GM23338 (cell line): ENCODE measurements around the genes LIF and CASTOR1.

- PRO-cap, result no peak
- RAMPAGE, long total RNA, result no peak
Observed at GRCh38 chr22:29337030-29337653, 21.6 kb upstream of the RASL10A start.

DNA sequence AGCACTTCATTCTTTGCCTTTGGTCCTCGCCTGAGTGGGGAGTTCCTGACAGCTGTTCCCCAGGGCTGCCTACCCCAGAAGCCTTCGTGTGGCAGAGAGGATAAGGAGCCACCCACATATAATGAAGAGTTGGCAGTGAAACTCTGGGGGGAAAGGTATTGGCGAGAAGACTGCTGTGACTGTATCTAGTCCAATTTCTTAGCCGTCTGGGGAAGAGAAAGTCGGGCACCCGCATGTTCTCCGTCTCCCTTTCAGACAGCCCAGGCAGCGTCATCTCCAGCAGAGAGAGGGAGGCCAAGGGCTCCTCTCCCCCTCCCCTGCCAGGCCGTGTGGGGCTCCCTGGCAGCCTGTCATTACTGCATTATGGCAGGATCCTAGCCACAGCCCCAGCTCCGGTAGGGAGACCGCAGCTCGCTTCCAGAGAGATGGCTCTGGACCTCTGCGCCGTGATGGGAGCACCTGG is 19.3 kb upstream of the CABP7 start:
- PRO-cap, result no peak
- RAMPAGE, long total RNA, result no peak

DNA sequence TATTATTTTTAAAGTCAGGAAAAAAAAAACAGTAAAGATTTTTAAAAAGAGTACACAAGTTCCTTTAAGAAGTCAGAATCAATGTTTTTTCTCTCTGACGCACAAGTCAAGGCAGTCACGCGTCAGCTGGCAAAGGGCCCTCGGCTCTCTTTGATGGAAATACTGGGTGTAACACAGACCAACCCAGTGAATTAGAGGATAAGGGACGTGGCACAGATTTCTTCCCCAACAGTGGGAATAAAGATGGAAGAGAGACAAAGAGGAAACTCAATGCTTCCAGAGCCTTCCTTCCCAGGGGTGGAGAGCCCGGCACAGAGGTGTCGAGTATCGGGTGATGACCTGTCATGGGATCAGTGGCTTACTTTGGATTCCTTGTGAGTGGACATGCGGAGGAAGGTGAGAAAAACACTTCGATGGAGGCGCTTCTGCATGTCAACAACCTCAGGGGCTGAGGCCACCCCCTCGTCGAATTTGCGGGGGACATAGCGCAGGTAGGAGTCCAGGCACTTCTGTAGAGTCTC is 13.3 kb downstream of the ASCC2 start:
- PRO-cap, result no peak
- RAMPAGE, long total RNA, result no peak

DNA sequence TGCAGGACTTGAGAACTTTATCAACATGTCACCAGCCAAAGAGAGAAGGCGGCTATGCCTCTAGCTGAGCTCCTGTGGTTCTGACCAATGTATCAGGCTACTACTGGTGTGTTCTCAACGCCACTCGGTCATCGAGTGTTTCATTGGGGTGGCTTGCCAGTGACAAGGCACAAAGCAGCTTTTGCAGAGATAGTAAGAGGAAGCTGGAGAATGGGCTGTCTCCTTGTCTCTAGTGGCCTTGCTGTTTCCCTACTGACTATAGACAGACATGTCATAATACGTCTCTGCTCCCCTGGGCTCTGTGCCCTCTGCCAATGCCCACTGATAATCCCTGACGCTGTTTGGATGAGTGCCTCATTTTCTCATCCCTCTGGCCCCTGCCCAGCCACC is 17.7 kb upstream of the ASCC2 start:
- PRO-cap, result no peak
- RAMPAGE, long total RNA, result no peak

GRCh38 chr22:29872987-29873504 is 9.9 kb upstream of the MTMR3 start:
- PRO-cap, result no peak
- RAMPAGE, long total RNA, result no peak

- PRO-cap, result bidirectional peak, plus-strand start at chr22:29883649, minus-strand start at chr22:29883606
- RAMPAGE, long total RNA, result no peak
Observed at GRCh38 chr22:29883346-29884036, 517 bp downstream of the MTMR3 start.

GRCh38 chr22:30013155-30013567 is 67.1 kb upstream of the HORMAD2 start:
- PRO-cap, result no peak
- RAMPAGE, long total RNA, result no peak

- PRO-cap, result bidirectional peak, plus-strand start at chr22:30246503, minus-strand start at chr22:30246506; bidirectional peak, plus-strand start at chr22:30246694, minus-strand start at chr22:30246698; unidirectional peak, minus-strand start at chr22:30246759
- RAMPAGE, long total RNA, result no peak
Observed at GRCh38 chr22:30246322-30246981, at the start of gene LIF. LIF (minus strand) TSS chr22:30246759.

DNA sequence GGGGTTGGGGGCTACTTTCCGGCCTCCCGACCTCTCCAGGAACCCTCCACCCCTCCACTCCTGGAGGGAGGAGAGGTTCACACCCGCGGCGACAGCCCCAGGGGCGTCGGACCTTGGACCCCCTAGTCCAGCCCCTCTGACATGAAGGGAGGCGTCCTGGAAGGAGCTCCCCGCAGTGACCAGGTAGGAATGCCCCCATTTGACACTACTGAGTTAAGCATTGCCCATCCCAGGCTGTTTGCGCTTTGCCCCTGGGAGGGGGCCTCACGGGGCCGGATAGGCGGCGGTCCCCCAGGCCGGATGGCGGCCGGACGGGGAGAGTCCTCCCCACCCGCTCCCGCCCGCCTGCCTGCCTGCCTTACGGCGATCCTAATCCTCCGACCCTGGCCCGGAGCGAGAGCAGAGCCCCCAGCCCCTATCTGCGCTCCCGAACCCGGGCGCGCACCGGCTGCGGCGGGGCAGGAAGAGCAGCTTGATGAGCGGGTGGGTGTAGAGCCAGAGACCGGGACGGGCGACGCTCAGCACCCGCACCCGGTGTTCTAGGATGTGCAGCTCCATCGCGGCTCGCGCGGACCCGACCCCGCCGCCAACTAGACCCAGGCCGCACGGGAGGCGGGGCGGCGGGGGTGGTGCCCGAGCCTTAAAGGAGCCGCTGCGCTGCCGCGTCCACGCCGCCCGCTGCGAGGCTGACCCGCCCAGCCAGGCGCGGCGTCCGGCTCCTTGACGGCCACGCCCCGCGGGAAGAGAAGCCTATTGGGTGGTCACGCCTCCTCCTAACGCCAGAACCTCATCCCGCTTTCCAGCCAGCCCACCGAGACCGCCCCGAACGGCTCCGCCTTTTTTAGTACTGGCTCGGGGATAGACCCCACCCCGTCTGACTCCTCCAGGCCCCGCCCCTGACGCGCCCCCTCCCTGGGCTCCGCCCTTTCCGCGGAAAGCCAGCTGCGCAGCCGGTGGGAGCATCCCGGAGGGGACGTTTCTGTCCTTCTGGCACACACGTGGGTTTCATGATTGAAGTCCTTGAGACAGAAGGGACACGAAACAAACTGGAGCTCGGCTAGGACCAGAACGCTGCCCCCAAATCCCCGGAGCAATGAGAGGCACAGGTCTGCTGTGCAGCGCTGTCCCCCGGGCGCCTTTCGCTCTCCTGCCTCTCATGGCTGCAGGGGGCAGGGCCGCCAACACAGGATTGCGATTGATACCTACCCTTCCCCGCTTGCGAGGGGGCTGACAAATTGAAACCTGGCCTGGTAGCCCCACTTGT is at the start of gene CASTOR1:
Gene CASTOR1 (minus strand): TSS at position 566 of the 1,264 bp plus-strand sequence.
- PRO-cap, result bidirectional peak, plus-strand start at position 913 of the sequence, minus-strand start at position 566 of the sequence
- RAMPAGE, long total RNA, result no peak

DNA sequence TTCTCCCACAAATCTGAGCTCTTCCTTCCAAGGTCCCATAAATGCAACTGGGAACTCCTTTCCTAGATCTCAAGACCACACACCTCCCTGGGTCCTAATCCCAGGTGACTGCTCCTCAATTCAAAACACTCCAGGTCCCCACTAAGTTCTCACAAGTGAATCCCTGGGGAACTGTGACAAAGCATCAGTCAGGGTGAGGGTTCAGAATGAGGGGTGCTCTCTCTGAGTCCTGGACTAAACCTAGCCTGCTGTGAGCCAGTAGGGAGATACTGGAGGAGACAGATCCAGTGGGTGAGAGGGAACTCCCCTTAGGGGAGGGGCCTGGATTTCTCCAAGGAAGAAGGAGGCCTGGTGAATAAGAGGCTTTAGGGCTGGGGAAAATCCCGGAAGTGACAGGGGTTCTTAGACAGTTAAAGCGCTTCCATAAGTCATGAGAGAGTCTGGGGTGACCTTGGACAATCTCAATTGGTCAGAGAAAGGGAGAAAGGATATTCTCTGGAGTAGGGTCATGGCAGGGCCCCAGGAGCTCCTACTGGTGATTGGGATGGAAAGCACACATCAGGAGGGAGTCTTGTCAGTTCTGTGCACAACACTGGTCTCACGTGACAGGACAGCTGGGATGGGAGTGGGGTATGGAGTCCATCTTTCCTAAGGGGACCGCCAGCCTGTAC is 1.7 kb downstream of the TBC1D10A start:
- PRO-cap, result no peak
- RAMPAGE, long total RNA, result no peak

- PRO-cap, result bidirectional peak, plus-strand start at chr22:30363107, minus-strand start at chr22:30363111
- RAMPAGE, long total RNA, result no peak
Observed at GRCh38 chr22:30362369-30363151, 5.8 kb downstream of the CCDC157 start.

- PRO-cap, result no peak
- RAMPAGE, long total RNA, result no peak
Observed at GRCh38 chr22:30398107-30398728, 1.4 kb downstream of the SEC14L2 start.

DNA sequence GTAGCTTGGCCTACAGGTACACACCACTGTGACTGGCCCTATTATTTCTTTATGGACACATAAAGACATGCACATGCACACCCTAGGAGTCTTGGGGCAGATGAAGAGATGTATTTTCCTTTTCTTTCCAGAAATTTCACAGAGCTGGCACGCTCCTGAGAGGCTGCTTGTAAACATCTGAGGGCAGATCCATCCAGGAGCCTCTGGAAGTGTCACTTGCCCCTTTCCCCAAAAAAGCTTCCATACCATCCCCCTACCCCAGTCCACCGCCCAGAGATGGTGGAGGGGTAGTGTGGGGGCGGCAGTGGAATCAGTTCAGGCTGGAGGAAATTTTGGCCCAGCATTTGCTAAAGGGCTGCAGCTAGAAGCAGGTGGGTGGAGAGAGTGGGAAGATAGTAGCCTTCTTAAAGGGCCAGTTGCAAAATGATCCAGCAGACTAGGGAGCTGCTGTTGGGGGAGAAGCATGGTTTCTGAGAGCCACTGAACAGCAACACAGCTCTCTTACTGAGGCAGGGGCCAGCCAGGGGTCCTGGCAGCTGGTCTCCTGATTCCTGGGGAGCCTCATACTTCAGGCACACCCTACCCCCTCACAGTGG is 5.1 kb downstream of the SEC14L2 start:
- PRO-cap, result no peak
- RAMPAGE, long total RNA, result no peak

DNA sequence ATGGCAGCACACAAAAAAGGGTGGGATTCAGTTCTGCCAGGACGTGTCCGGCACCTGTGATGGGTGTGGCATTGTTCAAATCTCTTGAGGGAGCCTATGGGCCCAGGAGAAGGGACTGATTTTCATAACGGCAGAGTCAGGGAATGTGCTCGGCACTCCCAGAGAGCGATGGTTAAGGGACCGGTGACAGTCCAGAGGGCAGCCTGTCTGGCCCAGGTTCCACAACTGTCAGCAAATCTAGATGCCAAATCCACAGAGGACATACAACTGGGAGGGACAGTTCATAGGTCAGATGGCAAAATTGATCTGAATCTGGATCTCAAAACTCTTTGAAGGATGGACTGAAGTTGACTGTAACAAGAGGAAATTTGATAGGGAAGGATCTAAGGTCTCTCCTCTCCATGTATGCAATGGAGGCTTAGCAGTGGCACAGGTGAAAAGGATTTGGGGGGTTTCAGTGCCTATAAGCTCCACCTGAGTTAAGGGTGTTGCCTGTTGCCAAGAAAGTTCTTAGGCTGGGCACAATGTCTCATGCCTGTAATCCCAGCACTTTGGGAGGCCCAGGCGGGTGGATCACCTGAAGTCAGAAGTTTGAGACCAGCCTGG is 7.6 kb downstream of the SEC14L2 start:
- PRO-cap, result no peak
- RAMPAGE, long total RNA, result no peak

DNA sequence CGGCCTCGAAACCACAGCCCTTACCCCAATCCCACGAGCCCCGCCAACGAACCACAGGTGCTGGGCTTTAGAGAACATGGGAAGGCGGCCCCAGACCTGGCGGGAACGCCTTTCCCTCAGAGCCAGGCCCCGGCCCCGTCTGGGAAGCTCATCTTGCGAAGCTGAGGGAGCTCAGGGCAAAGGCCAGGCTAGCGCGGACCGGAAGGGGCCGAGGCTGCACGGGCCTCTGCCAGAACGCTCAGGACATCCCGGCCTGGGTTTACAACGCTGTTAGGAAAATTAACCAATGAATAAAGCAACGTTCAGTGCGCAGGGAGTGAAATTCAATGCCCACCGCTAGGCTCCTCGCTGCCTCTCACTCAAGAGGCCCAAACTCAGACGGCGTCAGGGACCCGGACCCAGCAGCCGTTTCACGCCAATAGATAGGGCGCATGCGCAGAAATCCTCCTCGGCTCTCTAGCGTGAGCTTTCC is 2.0 kb upstream of the MTFP1 start:
- PRO-cap, result bidirectional peak, plus-strand start at position 179 of the sequence, minus-strand start at position 414 of the sequence
- RAMPAGE, long total RNA, result no peak

DNA sequence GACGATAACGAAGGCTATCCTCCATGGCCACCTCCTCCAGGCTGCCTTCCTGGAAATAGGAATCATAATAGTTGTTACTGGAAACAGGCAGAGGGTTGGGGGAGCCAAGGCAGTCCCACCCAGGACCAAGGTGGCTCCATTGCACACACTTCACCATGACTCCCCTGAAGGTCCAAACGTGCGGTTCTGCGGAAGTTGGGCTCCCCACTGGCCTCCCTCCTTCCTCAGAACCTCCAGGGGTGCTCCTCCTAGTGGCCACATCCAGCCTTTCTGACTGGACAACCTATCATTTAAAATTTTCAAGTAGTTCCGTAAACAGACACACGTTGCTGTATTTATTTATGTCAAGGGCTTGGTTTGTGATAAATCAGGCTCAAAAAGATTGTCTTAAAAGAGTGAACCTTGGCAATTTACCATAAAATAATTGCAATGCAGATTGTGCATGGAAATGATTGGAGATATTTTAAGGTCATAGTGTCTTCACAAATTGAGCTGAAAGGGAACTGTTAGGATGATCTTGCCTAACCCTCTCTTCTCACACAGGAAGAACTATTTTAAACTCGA is 1.4 kb upstream of the TCN2 start:
- PRO-cap, result unidirectional peak, minus-strand start at position 209 of the sequence
- RAMPAGE, long total RNA, result no peak

DNA sequence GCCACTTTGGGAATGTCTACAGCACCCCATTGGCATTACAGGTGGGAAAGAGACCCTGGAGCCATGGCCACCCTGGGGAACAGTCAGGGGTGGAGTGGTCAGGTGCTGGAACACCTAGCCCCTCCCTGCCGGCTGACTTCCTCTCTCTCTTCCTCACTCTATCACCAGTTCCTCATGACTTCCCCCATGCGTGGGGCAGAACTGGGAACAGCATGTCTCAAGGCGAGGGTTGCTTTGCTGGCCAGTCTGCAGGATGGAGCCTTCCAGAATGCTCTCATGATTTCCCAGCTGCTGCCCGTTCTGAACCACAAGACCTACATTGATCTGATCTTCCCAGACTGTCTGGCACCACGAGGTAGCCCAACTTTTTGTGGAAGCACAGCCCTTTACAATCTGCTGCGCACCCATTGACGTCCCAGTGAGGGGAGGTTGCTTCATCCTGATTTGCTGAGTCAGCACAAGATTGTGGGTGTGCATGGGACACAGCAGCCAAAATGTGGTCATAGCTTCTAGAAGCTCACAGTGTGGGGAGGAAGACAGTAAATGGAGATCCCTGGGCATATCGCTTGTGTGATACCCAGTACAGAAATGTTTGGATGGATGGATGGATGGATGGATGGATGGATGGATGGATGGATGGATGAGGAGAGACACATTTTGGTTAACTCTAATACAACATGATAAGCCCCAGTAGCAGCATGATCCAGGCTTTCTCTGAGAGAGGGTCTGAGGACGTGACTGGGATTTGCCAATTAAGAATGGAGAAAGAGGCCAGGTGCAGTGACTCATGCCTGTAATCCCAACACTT is 8.7 kb downstream of the TCN2 start:
- PRO-cap, result no peak
- RAMPAGE, long total RNA, result no peak

DNA sequence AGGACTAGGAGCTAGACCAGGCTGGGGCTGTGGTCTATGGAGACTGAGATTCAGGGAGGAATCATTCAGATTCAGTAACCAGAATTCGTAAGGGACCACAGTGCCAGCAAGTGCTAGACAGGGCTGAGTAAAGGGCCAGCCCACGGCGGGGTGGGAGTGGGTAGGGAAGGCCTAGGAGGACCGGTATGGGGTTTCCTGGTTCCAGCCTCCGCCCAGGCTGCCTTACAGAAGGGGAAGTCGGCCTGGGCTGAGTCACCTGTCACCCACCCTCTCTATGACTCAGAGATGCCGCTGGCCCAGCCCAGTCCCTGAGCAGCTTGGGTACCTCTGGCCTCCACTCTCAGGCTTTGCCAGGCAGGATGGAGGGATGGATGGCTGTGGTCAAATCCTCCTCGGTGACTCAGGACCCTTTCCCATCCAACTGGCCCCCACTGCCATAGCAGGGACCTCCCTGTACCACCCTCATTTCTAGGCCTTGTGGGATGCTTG is 13.8 kb downstream of the SLC35E4 start:
- PRO-cap, result no peak
- RAMPAGE, long total RNA, result no peak

GRCh38 chr22:30802360-30803277 is 107.9 kb downstream of the OSBP2 start:
- PRO-cap, result bidirectional peak, plus-strand start at chr22:30803058, minus-strand start at chr22:30802931
- RAMPAGE, long total RNA, result no peak

- PRO-cap, result no peak
- RAMPAGE, long total RNA, result no peak
Observed at GRCh38 chr22:30881164-30881954, 87.2 kb downstream of the MORC2 start.